ENCODE results near the genes ULK1, P2RX2, PGAM5 and ZNF26.

DNA sequence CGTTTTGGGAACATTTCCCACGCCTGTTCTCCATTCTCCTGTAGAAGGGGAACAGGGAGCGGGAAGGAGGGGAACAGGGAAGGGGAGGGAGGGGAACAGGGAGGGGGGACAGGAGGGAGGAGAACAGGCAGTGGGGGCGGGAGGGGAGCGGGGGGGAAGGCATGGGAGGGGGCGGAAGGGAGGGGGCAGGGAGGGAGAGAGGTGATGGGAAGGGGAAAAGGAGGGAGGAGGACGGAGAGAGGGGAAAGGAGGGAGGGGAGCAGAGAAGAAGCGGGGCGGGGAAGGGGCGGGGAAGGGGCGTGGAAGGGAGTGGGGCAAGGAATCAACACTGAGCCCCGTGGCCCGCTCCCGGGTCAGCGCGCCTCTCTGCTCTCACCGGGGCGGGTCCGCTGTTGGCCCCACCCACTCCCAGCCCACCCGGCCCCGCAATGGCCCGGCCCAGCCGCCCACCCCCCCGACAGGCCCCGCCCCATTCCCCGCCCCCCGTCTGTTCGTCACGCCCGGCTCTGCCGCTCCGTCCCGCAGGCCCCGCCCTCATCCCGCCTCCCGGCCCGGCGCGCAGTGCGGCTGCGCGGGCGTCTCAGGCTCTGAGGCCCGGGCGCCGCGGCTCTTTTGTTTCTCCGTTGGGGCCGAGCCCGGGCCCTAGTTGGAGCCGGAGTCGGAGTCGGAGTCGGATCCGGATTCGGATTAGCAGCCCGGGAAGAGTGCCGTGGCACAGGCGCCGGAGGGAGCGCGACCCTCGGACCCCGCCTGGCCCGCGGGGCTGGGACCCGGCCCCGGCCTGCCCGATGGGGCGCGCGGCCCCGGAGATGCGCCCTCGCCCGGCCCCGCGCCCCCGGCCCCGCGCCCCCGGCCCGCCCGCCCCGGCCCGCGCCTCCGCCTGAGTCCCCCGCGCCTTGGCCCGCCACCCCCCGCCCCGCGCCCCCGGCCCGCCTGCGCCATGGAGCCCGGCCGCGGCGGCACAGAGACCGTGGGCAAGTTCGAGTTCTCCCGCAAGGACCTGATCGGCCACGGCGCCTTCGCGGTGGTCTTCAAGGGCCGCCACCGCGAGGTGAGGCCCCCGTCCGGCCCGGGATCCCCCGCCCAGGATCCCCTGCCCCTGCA, at the start of gene ULK1:
ULK1 (plus strand) TSS at position 561 of the 1,104 bp plus-strand sequence.
- PRO-cap = unidirectional peak, plus-strand start at position 615 of the sequence

DNA sequence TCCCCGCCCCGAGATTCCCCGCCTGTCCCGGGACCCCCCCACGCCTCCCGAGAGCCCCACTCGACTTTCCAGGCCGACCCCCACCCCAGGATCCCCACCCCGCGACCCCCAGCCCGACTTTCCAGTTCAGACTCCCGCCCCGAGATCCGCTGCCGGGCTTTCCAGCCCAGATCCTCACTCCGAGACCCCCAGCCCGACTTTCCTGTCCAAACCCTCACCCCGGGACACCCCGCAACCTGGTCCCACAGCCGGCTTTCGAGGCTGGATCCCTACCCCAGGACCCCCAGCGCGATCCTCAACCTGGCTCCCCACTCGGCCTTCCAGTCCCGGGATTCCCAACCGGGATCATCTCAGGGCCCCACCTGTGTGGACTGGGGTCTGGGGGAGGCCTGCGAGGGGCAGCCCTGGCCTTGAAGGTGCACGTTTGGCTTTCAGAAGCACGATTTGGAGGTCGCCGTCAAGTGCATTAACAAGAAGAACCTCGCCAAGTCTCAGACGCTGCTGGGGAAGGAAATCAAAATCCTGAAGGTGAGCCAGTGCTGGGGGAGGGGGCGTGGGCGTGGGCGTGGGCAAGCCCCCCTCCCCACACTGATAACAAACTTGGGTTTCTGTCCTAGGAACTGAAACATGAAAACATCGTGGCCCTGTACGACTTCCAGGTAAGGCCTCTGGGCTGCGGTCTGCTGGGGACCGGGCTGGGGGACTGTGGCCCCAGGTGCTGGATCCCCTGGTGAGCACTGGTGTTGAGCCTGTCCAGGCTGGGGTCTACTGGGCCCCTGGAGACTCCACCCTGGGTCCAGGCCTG, 946 bp downstream of the ULK1 start:
- PRO-cap = no peak

GRCh38 chr12:131930270-131930562, 1.1 kb downstream of the PUS1 start:
- PRO-cap = unidirectional peak, minus-strand start at chr12:131930317

DNA sequence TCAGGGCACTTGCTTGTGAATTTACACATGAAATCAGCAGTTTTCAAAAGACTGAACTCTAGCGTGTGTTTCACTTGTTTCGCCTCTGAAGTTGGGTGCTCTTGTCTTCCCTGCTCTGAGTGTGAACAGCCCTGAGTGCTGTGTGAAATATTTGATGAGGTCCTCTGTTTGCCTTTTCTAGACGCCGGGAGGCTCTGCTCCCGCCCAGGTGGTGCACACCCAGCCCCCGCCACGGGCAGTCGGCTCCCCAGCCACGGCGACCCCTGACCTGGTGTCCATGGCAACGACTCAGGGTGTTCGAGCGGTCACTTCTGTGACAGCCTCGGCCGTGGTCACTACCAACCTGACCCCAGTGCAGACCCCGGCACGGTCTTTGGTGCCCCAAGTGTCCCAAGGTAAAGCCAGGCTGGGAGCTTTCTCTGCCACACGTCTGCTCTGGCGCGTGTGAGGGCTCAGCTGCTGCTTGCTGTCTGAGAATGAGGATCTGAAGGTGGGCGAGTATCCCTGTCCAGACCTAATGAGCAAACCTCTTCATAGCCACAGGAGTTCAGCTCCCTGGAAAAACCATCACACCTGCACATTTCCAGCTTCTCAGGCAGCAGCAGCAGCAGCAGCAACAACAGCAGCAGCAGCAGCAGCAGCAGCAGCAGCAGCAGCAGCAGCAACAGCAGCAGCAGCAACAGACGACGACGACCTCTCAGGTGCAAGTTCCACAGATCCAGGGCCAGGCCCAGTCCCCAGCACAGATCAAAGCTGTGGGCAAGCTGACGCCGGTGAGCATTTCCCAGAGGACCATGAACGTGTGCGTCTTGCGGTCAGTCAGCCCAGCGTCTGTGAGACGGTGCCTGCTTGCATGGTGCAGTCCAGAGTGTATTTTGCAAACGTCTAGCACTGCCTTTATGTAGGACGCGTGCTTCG, 81.9 kb downstream of the DDX51 start:
- PRO-cap = no peak

- PRO-cap = no peak
Measured at GRCh38 chr12:132079542-132080211, 64.4 kb downstream of the DDX51 start.

DNA sequence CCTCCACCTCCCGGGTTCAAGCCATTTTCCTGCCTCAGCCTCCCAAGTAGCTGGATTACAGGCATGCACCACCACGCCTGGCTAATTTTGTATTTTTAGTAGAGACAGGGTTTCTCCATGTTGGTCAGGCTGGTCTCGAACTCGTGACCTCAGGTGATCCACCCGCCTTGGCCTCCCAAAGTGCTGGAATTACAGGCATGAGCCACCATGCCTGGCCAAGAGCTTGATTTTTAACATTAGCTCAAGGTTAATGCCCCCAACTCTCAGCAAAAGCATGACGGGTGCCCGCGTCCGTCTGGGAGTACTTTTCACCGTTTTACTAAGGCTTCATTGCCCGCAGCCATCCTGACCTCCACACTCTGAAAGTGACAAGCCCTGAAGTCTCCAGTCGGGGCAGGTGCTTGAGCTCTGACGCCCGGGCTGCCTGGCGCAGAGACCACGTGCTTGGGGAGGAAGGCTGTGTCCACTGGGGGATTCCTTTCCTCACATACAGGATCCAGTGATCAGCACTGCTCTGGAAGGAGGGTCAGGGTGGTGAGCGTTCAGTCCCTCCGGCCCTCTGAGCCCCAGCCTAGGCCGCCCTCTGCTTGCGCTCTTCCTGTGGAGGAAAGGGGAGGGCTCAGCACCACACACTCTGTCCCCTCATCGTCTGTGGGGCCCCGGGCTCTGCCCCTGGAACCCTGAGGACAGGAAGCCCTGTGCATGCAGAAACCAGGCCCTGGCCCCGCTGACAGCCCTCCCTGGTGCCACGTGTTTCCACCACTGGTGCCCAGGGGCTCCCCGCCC, 5.2 kb downstream of the DDX51 start:
- PRO-cap = no peak

DNA sequence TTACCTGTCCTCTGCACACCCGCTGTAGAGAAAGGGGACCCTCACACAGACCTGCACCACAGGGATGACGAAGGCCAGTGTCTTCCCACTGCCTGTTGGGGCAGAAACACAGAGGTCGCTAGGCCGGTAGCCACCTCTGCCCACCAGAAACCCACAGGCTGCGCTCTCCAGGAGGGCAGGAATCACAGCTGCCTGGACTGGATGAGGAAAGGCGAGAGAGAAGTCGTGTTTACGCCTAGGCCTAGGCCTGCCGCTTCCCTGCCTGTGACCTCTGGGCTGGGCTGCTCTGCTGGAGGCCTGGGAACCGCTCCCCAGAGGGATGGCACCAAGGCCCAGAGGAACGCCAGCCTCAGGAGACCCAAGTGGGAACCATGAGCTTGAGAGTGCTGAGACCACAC, 1.9 kb downstream of the DDX51 start:
- PRO-cap = no peak

- PRO-cap = no peak
Measured at GRCh38 chr12:132142966-132144190, 741 bp downstream of the DDX51 start.

DNA sequence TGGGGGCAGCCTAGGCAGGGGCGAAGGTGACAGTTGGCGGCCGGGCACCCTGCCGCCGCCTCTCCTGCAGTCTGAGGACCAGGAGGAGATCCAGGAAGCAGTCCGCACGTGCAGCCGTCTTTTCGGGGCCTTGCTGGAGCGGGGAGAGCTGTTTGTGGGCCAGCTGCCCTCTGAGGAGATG, 417 bp downstream of the NOC4L start:
- PRO-cap = bidirectional peak, plus-strand start at position 84 of the sequence, minus-strand start at position 73 of the sequence

- PRO-cap = no peak
Measured at GRCh38 chr12:132189138-132190660, 45.4 kb downstream of the NOC4L start.

DNA sequence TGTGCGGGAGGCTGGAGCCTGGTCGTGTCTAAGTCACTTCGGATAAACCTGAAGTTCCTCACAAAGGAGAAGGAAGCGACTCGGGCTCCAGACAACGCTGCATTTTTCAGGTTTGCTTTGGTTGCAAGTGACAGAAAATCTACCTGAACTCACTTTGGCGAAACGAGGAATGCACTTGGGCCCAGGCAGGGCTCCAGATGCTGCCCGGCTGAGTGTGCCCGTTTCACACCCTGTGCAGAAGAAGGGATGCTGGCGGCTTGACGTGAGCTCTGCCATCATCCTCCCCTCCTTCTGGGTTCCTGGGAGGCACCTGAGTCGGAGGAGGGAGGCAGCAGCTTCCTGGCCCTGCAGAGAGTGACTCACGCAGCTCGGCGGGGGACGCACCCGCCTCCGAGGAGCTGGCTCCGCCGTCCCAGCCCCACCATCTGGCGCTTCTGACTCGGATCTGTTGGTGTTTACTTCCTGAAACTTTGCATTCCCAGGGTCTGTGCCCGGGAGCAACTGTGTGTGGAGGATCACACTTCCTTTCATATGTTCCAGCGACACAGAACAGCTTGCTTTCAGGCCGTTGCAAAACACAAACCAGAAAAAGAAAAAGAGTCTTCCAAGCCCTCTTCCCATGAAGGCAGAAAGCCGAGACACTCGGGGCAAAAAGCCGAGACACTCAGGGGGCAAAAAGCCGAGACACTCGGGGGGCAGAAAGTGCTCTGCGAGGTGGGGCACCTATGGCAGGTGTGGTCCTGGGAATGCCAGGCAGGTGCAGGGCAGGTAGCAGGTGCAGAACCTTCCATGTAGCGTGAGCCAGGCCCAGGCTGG, 27.3 kb upstream of the GALNT9 start:
- PRO-cap = no peak

GRCh38 chr12:132428952-132430099, 60.6 kb upstream of the FBRSL1 start:
- PRO-cap = no peak

- PRO-cap = no peak
Measured at GRCh38 chr12:132487384-132487768, 2.6 kb upstream of the FBRSL1 start.

DNA sequence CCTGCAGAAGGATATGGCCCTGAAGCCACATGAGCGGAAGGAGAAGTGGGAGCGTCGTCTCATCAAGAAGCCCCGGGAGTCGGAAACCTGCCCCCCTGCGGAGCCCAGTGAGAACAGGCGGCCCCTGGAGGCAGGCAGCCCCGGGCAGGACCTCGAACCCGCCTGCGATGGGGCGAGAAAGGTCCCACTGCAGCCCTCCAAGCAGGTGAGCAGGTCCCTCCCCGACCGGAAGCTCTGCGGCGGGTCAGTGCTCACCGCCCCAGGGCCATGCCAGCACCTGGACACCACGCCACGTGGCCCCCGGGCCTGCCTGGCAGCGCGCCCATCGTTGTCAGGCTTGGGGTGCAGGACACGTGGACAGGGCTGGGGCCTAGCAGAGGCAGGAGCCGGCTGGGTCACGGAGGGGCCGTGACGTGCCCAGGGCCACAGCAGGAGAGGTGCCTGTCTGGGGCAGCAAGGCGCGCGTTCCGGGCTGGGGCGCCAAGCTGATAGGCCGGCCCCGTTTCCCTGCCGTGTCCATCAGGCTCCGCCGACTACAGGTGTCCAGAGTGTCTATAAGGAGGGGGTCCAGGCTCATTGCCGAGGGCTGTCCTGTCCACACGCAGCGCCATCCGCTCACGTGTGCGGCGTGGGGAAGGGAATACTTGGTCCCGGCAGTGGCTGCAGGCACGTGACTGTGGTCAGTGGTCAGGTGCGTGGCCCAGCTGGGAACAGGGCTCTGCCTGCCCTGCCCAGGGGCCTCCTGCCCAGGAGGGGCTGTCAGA, 18.4 kb downstream of the FBRSL1 start:
- PRO-cap = no peak

DNA sequence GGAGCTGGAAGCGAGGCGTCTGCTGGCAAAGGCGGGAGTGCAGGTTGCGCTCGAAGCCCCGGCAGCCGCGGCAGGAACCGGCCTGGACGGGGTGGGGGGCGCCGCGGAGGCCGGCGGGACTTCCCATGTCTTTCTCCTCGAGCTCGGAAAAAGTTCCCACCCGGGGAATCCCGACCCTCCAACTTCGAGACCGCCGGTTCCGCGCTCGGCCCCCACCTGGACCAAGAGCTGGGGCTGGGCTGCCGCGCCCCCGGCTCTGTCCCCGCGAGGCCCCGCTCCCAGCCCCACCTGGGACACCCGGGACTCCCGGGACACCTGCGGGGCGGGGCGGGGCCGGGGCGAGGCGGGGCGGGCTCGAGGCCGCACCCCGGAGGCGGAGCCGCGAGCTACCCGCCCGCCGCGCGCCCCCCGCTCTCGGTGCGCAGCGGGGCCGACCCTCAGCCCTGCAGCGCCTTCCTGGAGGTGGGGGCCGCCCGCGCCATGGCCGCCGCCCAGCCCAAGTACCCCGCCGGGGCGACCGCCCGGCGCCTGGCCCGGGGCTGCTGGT, at the start of gene P2RX2:
P2RX2 (plus strand) TSS at position 440 of the 547 bp plus-strand sequence.
- PRO-cap = no peak

GRCh38 chr12:132709790-132710956, at the start of gene PGAM5:
PGAM5 (plus strand) TSS chr12:132710842.
- PRO-cap = bidirectional peak, plus-strand start at chr12:132710874, minus-strand start at chr12:132710678

DNA sequence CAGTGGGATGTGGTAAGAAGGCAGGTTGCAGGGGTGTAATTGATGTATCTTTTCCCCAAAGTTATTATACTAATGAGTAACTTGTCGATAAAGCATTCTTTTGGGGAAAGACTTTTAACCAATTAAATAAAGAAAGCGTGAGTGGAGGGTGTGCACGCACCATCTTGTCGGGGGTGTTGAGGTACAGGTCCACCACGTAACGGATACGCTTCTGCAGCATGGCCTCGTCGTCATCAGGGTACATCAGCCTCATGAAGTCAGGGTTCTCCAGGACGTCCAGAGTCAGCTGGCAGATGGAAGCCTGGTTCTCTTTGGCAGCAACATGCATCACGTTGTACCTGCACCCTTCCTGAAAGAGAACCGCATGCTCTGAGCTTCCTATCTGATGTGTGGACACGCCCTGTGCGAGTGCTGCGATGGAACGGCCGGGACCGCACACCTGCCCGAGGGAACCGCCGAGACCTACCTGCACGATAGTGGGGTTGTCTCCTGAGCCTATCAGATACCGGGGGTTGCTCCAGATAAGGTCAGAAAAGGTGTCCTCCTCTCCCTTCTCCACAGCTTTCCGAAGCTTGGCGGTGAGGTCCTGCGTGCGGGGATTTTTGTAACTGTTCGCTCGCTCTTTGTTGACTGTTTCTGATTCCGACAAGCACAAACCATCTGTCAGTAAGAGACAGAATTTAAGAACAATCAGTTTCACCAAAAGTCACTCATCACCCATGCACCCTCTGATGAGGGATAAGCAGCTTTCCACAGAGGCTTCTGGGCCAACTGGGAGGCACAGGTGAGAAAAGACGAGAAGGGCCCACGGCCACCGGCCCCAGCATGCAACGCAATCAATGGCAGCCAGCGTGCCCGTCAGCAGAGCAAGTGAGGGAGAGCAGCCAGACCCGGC, 13.7 kb downstream of the ANKLE2 start:
- PRO-cap = no peak

DNA sequence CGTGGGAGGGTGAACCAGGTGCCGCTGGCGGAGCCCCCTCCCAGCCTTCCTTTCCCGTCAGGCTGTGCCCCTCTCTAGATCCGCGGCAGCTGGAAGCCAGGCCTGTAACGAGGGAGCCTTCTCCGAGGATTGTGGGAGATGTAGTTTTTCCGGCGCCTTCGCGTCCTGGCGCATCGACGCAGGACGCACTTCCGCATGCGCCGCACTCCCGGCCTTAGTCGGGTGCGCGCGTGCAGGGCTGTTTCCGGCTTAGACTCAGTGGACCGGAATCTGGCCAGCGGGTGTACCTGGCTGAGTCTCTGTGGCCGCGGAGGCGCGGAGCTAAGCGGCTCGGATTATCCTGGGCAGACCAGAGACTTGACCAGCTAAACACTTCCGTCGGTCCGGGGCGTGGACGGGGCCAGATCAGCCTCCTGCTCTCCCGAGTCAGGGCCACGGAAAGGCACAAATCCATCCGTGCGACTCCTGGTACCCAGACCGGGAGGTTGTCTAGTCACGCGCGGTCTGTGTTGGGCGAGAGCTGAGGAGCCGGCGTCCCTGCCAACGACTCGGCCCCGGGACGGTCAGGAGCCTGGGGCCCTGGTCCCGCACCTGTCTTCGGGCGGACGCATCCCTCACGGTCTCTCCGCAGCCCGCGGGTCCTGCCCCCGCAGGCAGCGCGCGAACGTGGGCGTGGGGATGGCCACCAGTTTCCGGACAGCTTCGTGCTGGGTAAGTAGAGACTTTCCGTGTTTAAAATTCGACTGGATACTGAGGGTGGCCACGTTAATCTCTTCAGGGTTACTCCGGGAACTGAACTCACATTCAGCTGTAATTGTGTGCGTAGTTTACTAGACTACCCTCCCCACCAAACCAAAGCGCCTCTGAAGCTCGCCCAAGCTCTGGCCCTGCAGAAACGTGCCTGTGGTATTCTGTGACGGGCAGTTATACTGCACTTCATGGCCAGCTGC, at the start of gene ZNF26:
ZNF26 (plus strand) TSS at position 205 of the 950 bp plus-strand sequence.
- PRO-cap = bidirectional peak, plus-strand start at position 205 of the sequence, minus-strand start at position 76 of the sequence